Heart left ventricle (tissue), 7 donors: ENCODE results near the gene STARD3NL.

GRCh38 chr7:36950817-36951638 is 226.7 kb upstream of the AOAH start:
- PRO-cap, 6 experiments = no peak in any of the 6 experiments
- RAMPAGE, long total RNA, 2 experiments = no peak in any of the 2 experiments
- RRBS = no CpG with 5 or more reads among the region's 5 CpGs

- PRO-cap, 6 experiments = no peak in any of the 6 experiments
- RAMPAGE, long total RNA, 2 experiments = no peak in any of the 2 experiments
- RRBS = no CpG with 5 or more reads among the region's 3 CpGs
These were observed 218.4 kb downstream of the ELMO1 start for GRCh38 chr7:37230343-37230616.

GRCh38 chr7:37250788-37251166 is 197.9 kb downstream of the ELMO1 start:
- PRO-cap, 6 experiments = no peak in any of the 6 experiments
- RAMPAGE, long total RNA, 2 experiments = no peak in any of the 2 experiments
- RRBS = no CpG with 5 or more reads among the region's 3 CpGs

DNA sequence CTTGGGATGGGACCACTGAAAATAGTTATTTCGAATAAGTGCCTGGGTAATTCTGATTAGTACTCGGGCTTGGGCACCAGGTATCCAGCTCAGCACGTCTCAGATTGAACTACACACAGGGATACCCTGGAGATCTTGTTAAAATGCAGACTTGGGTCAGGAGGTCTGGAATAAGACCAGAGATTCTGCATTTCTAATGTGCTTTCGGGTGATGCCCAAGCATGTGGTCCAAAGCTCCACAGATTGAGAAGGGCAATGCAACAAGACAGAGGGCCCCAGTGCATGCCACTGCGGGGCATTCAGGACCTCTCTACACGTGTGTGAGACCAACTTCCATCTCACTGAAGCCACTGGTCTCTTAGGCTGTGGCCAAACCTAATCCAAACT is 107.7 kb downstream of the ELMO1 start:
- PRO-cap, 6 experiments = no peak in any of the 6 experiments
- RAMPAGE, long total RNA, 2 experiments = no peak in any of the 2 experiments
- RRBS = no CpG with 5 or more reads among the region's 6 CpGs

- PRO-cap, 6 experiments = no peak in any of the 6 experiments
- RAMPAGE, long total RNA, 2 experiments = no peak in any of the 2 experiments
- RRBS = no CpG with 5 or more reads among the region's 4 CpGs
These were observed 103.8 kb downstream of the ELMO1 start for GRCh38 chr7:37344885-37345325.

- PRO-cap, 6 experiments = no peak in any of the 6 experiments
- RAMPAGE, long total RNA, 2 experiments = no peak in any of the 2 experiments
- RRBS = no CpG with 5 or more reads among the region's 7 CpGs
These were observed 113.5 kb upstream of the GPR141 start for GRCh38 chr7:37570109-37570494.

- PRO-cap, 6 experiments = peak in 6 of 6 experiments; most common minus-strand start chr7:37921522 (in 4)
- RAMPAGE, long total RNA, 2 experiments = no peak in any of the 2 experiments
- RRBS = no CpG with 5 or more reads among the region's 13 CpGs
These were observed 966 bp downstream of the EPDR1 start for GRCh38 chr7:37921391-37921820.

- PRO-cap, 6 experiments = peak in 6 of 6 experiments; most common plus-strand start chr7:38178245 (in 4); most common minus-strand start chr7:38177999 (in 3)
- RAMPAGE, long total RNA, 2 experiments = start-site peak on the plus strand in 2 of 2 experiments, at chr7:38178326-38178392 at its widest, 213 to 258 reads per replicate
- RRBS = 1% methylated on average over 9 of the region's 67 CpGs
These were observed at the start of gene STARD3NL for GRCh38 chr7:38177584-38178694. TSS of gene STARD3NL (plus strand) at chr7:38178245.

GRCh38 chr7:38215625-38216252 is 37.7 kb downstream of the STARD3NL start:
- PRO-cap, 6 experiments = no peak in any of the 6 experiments
- RAMPAGE, long total RNA, 2 experiments = no peak in any of the 2 experiments
- RRBS = no CpG with 5 or more reads among the region's 5 CpGs

- PRO-cap, 6 experiments = peak in 2 of 6 experiments; most common plus-strand start chr7:38335896 (in 1); most common minus-strand start chr7:38335605 (in 2)
- RAMPAGE, long total RNA, 2 experiments = no peak in any of the 2 experiments
- RRBS = no CpG with 5 or more reads among the region's 13 CpGs
These were observed 157.4 kb downstream of the STARD3NL start for GRCh38 chr7:38335188-38336175.

DNA sequence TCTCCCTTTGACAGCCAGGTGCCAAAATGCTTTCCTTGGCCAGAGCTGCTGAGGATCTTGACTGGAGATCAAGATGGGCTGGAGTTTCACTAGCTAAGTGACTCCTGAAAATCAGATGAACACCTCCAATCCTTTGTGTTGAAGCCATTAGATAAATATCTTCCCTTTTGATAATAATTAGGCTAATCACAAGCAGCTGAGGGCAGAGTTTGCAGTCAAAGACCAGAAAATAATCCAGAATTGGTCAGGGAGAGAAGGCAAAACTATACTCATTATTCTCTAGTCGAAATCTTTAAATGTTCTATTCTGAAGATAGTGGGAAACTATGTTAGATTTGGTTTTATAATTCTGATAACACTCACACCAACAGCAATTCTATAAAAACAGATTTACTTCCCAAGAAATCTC is 154.2 kb downstream of the AMPH start:
- PRO-cap, 6 experiments = no peak in any of the 6 experiments
- RAMPAGE, long total RNA, 2 experiments = no peak in any of the 2 experiments
- RRBS = no CpG with 5 or more reads among the region's 1 CpG

- PRO-cap, 6 experiments = peak in 1 of 6 experiments; most common plus-strand start chr7:38584677 (in 1)
- RAMPAGE, long total RNA, 2 experiments = no peak in any of the 2 experiments
- RRBS = no CpG with 5 or more reads among the region's 10 CpGs
These were observed 46.7 kb downstream of the AMPH start for GRCh38 chr7:38584417-38584956.

DNA sequence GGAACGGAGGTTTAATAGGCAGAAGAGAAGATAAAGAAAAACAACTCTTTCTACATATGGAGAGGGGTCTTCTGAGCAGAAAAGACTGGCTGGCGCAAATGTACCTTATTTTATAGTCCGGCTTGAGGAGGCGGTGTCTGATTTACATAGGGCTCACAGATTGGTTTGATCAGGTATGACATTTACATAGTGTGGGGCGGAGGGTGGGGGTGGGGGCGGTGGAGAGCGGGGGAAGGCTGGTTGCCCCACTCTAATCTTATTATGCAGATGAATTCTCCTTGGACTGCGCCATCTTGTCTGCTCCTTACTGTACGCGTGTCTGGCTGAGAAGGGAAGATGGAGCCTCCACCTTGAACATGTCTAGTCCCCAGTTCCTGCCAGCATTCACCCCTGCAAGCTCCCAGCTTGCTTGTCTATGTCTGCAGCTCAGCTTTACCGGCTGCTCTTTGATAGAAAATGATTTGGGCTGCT is 98.7 kb downstream of the RALA start:
- PRO-cap, 6 experiments = no peak in any of the 6 experiments
- RAMPAGE, long total RNA, 2 experiments = no peak in any of the 2 experiments
- RRBS = no CpG with 5 or more reads among the region's 11 CpGs

DNA sequence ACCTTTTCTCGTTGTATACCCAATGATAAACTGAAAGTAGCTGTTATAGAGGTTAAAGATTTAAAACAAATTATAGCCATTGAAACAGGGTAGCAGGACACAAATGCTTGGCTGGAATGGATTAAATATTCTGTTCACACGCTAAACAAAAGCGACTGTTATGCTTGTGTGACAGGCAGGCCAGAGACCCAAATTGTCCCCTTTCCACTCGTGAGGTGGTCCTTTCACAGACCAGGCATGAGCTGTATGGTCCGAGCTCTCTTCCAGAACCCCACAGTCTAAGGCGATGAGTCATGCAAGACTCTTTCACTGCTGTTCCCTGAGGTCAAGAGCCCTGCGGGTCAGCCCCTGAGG is 136.7 kb downstream of the RALA start:
- PRO-cap, 6 experiments = no peak in any of the 6 experiments
- RAMPAGE, long total RNA, 2 experiments = no peak in any of the 2 experiments
- RRBS = no CpG with 5 or more reads among the region's 7 CpGs

- PRO-cap, 6 experiments = no peak in any of the 6 experiments
- RAMPAGE, long total RNA, 2 experiments = no peak in any of the 2 experiments
- RRBS = no CpG with 5 or more reads among the region's 5 CpGs
These were observed 70.2 kb downstream of the MPLKIP start for GRCh38 chr7:40064227-40064716.

- PRO-cap, 6 experiments = no peak in any of the 6 experiments
- RAMPAGE, long total RNA, 2 experiments = no peak in any of the 2 experiments
- RRBS = no CpG with 5 or more reads among the region's 2 CpGs
These were observed 374.4 kb downstream of the SUGCT start for GRCh38 chr7:40509116-40509606.

DNA sequence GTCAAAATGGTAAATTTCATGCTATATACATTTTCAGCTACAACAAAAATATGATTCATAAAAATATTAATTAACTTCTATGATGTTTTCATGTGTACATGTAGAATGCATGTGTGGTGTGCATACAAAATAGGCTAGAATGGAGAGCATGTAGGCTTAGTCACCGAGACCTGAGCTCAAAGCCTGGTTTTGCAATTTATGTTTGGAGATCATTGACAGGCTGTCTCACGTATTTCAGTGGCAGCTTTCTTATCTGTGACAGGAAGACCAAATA is 625.7 kb downstream of the SUGCT start:
- PRO-cap, 6 experiments = no peak in any of the 6 experiments
- RAMPAGE, long total RNA, 2 experiments = no peak in any of the 2 experiments
- RRBS = no CpG with 5 or more reads among the region's 2 CpGs

GRCh38 chr7:40815423-40815935 is 680.7 kb downstream of the SUGCT start:
- PRO-cap, 6 experiments = no peak in any of the 6 experiments
- RAMPAGE, long total RNA, 2 experiments = no peak in any of the 2 experiments
- RRBS = no CpG with 5 or more reads among the region's 4 CpGs

DNA sequence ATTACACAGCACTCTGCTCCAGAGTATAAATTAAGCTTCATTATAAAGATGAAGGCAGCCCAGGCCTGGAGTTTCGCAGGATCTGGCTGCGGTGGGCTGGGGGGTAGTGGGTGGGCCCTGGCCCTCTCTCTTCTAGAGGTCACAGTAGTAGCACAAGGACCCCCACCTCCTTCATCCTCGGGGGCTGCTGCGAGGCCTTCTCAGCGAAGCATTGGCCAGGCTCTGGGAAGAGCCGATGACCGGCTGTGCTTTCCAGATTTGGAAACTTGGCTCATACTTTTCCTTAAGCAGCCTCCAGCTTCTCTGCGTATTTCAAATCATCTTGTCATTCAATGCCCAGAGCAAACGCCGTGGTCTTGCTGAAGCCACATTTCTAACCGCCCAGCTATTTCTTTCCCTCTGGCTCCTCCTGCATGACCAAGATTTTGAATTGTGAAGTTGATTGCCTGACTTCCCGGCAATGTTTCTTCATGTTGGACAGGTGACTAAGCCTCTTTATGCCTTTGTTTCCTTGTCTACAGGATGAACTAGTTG is 765.1 kb downstream of the SUGCT start:
- PRO-cap, 6 experiments = no peak in any of the 6 experiments
- RAMPAGE, long total RNA, 2 experiments = no peak in any of the 2 experiments
- RRBS = no CpG with 5 or more reads among the region's 12 CpGs

- PRO-cap, 6 experiments = no peak in any of the 6 experiments
- RAMPAGE, long total RNA, 2 experiments = no peak in any of the 2 experiments
- RRBS = no CpG with 5 or more reads among the region's 2 CpGs
These were observed 30.3 kb upstream of the INHBA start for GRCh38 chr7:41733196-41733541.